Hematopoietic multipotent progenitor cell (in vitro differentiated cells): ENCODE measurements around a stretch of chr9.

- CAGE, long polyA plus RNA: no peak
Measured at GRCh38 chr9:109417840-109418501, 80.1 kb downstream of the PTPN3 start.

DNA sequence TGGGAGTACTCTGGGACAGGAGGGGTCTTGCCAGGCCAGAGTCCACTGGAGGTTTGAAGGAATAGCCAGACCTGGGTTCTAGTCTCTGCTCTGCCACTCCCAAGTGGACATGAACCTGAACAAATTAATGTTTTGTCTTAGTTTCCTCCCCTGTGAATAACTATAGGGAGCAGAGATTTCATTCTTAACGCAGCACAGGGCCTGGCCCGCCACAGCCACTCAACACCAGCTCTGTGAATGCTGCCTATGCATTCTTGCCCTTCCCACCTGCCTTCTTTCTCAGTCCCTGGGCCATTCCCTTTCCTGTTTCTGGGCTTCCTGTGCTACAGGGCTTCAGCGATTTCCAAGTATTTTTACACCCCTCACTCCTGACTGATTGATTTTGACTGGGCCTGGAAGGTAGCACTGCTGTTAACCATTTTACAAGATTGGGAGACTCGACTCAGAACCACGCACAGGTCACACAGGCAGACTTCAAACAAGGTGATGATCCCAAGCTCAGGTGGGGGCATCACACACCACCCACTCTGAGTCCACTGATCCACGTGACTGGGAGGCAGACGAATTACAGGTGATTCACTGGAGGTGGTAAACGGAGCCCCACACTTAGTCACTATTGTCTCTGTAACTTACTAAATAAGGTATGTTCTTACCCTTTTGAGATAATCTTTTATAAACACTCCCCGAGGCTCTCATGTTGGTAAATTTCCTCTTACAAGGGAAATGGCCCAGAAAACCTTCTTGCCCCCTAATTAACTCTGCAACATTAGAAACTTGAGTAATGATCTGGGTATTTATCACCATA, 21.3 kb downstream of the PTPN3 start:
- CAGE, long polyA plus RNA: no peak

DNA sequence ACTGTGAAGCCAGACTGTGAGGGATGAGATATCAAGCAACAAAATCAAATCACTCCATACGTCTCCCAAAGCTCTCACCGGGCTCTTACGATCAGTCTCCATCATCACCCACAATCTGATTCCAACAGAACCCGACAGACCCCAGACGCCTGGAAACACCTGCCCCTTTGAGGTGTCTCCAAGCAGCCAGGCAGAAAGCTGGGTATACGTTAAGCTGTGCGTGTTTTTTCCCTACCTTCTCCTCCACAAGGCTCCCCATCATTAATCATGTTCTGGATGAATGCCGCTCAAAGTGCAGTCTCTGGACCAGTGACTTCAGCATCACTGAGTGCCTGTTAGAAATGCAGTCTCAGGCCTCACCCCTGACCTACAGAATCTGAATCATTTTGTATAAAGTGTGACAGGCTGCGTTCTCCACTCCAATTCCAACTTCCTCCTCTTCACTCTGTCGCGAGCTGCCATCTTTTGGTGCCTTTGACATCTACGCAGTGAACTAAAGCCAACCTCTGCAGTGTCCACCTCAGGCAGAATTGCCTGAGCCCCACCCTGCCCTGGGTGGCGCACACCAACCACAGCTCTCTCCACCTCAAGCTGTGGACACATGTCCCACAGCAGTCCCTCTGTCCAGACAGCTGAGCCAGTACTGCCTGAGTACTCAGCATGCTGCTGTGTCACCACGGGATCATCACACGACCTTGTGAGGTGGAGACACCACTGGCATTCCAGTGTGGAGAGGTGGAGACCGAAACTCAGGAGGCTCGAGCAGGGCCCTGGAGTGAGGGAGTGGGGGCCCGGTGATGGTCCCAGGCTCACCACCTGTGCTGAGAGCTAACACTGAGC, 14.3 kb downstream of the PTPN3 start:
- CAGE, long polyA plus RNA: no peak

DNA sequence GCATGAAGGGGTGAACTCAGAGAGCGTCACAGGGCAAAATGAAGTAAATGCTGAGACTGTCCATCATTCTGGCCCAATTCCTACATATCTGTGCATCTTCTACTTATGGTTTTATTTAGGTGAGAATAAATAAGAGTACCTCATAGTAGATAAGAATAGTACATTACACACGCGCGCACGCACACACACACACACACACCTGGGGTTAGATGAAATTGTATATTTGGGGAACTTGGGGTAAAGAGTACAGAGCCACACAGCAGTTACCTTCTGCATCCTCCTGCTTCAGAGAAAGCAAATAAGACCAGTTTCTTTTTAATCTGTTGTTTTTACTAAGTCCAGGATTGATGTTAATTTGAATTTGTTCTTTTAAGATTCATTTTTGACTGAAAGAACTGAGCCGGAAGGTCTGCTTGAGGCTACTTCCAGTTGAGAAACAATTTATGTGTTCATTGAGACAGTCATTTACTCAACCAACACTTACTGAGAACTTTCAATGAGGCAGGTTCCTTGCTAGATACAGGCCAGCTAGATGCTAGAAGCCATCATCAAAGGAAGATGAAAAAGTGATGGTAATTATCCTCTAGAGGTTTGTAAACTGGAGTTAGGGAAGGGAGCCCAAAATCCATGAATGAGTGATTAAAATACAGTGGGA, 129.1 kb downstream of the PALM2AKAP2 start:
- CAGE, long polyA plus RNA: no peak

- CAGE, long polyA plus RNA: no peak
Measured at GRCh38 chr9:110029257-110030048, 178.5 kb downstream of the C9orf152 start.

GRCh38 chr9:110049184-110050146, 158.5 kb downstream of the C9orf152 start:
- CAGE, long polyA plus RNA: no peak

DNA sequence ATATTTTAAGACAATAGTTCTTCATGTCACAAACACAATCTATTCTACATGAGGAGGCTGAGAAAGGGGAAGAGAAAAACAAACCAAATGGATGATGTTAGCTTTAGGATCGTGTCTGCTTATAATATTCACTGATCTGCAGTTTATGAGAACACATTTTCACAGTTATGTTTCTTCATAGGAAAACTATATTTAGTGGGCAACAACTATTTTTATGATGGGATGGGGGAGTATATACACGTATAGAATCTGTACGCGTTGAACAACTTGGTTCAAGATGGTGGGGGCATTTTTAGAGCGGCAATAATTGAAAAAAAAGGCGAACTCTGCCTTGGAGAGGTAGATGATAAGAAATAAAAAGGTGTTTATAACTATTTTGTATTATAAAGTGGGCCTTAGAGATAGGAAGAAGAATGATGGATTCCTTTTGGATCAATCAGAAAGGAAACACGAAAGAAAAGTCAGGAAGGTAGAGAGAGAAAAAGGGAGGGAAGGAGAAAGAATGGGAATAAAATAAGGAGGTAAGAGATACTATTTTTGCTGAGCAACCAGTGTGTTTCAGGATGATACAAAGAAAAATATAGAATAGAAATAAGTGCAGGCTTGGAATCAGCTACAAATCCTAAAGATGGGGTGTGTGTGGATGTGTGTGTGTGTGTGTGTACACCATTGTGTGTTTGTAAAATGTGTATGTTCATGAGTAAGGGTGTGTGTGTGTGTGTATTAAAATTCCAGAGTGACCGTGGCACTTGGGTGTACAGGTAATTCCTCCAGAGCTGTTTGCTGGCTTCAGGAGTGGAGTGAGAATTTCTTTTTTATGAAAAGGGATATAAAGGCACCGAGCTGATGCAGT, 38.6 kb downstream of the C9orf152 start:
- CAGE, long polyA plus RNA: no peak

- CAGE, long polyA plus RNA: no peak
Measured at GRCh38 chr9:110170973-110171654, 36.8 kb downstream of the C9orf152 start.

- CAGE, long polyA plus RNA: no peak
Measured at GRCh38 chr9:110199483-110200048, 8.4 kb downstream of the C9orf152 start.

- CAGE, long polyA plus RNA: no peak
Measured at GRCh38 chr9:110255794-110256176, 522 bp downstream of the TXN start.

GRCh38 chr9:110283762-110284809, 27.8 kb upstream of the TXN start:
- CAGE, long polyA plus RNA: no peak

DNA sequence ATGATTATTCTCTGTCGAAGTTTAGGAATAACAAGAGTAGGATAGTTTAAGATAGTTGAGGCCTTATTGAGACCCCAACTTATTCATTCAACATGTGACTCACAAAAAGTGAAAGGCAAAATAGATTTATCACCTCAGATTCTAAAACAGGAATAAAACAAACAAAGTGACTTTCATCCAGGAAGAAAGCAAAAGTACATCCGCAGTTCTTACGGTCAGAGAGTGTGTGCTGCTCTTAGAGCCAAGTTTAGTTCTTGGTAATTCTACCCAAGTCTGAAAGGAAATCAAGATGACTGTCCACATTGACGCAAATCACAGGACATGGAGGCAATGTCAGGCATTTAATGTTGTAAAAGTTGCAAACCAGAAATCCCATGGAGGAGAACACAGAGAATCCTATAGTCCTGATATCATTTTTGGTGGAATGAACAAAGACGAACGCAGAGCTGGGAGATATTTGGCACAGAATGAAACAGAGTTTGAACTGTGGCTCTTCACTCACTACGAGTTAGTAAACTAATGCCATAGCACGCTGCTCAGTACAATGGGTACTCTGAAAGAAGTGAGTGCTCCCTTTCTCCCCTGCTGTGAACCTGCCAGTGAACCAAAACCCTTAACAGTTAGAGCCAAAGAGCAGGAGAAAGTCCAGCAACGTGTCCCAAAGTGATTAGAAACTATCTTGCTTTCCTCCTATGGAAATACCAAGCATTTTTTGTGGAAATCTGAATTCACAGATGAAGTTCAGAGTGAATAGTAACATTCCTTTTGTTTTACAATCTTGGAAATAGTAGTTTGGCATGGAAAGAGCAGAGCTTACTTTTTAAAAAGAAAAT, 74.2 kb downstream of the MUSK start:
- CAGE, long polyA plus RNA: no peak

GRCh38 chr9:111037166-111037701, 1.0 kb downstream of the LPAR1 start:
- CAGE, long polyA plus RNA: no peak

DNA sequence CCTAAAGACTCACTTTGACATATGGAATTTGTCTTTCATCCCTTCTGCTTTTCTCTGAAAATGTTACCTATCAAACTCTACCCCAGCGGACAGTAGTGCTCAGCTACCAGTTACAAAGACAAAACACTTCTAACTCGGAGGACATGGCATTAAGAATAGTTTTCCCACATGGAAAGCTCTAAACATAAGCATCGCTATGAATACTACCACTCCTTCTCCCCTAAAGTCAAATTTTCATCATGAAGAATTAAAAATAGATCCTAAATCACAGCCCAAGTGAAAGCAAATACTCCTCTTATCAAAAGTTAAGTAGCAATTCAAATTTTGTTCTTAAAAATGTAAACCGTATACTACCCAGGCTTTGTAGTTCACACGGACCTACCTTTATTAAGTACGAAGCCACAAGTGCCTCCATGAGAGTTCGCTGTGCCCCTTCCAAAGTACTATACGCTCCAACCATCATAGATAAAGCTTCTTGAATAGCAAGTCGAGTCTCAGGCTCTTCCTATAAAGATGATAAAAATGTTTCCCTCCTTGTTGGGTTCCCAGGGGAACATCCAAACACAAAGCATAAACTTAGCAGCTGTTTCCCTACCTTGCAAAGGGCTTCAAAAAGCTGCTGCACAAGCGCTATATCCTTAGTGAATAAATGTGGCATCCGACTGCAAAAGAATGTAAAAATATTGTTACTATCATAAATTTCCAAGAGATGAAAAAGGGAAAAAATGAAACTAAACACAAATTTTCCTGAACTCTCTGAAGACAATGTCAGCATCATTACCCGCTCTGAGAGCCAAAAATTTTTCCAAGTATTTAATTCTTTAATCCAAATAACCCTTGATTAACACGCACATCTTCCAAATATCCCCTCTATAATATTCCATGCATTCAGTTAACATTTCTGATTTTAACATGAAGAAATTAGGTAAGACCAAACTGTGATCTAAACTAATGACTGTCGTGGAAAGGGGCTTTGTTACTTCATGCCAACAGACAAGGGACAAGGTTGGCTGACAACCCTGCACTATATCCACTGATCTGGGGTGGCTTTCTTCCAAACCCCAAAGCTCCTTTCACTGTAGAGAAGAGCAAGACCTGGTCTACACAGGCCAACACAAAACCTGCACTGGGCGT, 62.3 kb downstream of the ECPAS start:
- CAGE, long polyA plus RNA: no peak

DNA sequence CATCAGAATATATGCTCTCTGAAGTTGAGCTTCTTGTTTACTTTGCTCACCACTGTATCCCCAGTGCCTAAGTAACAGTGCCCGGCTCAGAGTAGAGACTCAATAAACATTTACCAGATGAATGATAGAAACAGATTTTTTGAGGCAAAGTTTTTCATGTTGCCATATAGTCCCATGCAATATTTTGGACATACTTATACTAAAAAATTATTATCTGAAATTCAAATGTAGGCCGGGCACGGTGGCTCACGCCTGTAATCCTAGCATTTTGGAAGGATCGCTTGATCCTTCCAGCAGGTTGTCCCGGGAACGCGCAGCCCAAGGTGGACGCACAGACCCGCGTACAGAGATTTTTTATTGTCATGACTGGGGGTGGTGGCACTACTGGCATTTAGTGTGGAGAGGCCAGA, 794 bp upstream of the DNAJC25 start:
- CAGE, long polyA plus RNA: no peak

- CAGE, long polyA plus RNA: no peak
Measured at GRCh38 chr9:111630745-111630996, 463 bp upstream of the DNAJC25 start.

GRCh38 chr9:111656945-111657526, 4.4 kb upstream of the GNG10 start:
- CAGE, long polyA plus RNA: no peak

DNA sequence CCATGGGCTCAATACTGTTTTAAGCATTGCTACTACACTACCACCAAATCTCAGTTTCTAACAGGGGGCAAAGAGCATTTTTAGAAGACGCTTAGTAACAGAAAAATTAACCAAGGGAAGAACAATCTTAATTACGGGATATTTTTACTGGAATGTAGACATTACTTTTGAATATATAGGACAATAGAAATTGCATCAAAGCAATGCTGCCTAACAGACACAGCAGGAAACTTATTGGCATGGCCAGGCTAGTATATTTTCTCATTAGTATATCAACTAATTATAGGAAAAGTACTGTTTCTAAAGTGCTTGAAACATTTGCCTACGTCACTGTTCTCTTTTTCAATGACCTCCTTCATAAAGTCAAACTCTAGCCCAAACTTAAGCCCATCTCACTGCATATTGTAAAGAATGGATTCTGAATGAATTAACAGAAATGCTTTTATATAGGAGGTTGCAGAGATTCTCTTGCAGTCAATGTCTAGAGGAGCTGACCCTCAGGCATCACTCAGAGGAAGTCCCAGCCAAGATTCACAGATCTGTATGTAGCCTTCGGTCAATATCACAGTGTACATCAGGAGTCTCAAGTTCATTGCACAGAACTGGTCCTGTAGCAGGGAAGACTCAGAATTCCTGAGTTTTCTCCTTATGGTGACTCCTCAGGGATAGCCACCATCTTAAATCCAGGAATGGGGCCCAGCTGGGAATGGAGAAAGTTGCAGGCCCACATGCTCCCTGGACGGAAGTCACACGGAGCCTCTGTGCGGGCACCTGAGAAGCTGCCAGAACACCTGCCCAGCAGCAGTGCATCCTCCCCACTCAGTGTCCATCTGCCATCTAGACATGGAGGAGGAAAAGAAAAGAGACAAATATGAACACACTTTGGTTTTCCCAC, 134.2 kb downstream of the SUSD1 start:
- CAGE, long polyA plus RNA: no peak

- CAGE, long polyA plus RNA: no peak
Measured at GRCh38 chr9:112095299-112095864, 79.7 kb downstream of the SUSD1 start.

GRCh38 chr9:112142094-112142498, 33.0 kb downstream of the SUSD1 start:
- CAGE, long polyA plus RNA: no peak